Measurements from ENCODE around the gene METTL9.

DNA sequence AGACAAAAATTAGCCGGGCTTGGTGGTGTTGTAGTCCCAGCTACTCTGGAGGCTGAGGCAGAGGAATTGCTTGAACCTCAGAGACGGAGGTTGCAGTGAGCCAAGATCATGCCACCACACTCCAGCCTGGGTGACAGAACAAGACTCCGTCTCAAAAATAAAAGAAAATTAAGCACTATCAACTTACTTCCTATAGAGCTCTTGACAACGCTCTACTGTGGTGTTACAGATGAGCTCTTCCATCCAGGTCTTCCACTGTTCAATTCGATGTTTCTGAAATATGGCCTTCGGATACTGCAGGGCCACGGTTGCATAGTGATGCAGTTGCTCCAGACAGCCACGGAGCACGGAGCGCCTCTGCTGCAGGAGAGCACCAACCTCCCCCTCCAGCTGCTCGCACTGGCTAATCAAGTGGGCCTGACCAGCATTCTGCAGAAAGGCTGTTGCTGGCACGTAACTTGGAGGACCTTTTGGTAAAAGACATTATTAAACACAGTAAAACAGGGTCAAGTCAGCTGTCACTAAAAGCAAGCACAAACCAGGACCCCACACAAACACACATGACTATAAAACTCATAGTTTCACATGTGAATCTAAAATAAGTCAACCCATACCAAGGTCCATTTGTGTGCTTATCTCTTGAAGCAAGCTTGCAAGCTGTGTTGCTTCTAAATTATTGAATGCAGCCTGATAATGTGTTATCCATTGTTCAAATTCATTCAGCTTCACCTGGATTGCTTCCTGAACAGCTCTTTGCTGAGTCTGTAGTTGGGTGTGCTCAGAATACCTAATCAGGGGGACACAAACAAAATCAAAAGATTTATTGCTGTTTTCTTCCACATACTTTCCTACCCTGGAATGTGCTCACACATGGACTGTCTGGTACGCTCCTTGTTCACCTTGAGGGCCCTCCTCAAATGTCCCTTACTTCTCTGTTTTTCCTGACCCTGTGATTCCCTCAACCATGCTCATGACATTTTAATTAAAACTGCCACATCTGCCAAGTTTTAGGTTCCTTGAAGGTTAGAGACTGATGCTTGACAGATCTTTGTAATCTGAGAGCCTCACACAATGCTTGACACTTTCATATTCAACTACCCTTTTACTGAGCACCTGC lies 34.8 kb upstream of the ARL6IP1 start:
- PRO-cap: no peak

DNA sequence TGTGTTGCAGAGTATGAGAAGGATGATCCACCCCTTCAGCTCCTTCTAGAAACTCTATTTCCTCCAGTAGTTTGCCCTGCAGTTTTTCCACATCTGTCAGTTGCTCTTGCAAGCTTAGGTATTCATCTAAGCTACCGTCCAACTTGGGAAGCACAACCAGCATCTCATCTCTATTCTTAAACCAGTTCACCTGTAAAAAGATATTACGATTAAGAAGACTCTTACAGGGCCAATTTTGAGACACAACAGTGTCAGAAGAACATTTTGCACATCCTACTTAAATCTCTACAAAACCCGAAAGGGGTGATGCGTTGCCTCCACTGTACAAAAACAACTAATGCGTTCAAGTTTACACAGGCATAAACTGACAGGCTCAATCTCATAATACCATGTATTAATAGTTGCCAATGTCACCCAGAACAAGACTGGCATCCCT lies 35.9 kb upstream of the ARL6IP1 start:
- PRO-cap: no peak

DNA sequence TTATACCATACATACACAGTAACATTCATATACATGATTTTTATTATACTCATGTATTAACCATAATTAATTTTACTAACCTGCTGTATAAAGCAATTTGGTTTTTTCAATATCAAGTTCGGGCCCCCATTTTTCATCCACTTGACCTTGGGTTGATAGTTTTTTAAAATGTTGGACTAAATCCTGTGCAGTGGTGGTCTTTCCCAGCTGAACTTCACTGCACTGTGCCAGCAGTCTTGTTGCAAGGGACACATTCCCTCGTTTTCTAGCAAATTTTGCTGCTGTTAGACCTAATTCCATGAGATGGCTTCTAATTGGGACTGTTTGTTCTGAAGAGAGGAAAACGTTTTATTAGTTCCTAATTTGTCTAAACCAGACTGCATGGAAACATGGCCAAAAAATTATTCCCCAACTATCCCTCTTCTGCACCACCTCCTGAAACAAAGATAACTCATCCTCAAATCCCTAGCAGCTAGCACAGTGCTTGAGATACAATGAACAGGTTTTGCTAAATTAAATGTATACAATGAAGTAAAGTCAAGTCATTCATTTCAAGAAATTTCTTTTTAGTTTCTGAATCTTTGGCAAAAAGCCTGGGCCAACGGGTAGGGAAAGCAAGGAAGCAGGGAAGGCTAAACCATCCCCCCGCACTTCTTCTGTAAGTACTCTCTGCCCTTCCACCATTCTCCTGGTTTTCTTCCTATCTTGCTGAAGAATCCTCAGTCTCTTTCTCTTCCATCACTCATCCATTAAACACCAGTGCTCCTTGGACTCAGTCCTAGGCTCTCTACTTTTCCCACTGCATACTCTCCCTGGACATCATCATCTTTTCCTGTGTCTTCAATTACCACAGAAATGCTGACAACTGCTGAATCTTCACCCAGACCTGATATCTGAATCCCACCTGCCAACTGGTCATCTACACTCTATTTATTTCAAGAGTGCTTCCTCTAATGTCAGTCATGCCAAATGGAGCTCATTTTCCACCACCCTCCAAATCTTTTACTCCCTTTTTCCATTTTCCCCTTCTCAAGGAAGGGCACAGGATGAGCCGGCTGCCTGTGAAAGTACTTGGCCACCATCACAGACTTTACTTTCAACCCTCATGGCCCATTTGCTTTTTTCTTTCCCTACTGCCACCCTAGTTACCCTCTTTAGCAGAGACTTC lies 53.6 kb upstream of the ARL6IP1 start:
- PRO-cap: no peak

DNA sequence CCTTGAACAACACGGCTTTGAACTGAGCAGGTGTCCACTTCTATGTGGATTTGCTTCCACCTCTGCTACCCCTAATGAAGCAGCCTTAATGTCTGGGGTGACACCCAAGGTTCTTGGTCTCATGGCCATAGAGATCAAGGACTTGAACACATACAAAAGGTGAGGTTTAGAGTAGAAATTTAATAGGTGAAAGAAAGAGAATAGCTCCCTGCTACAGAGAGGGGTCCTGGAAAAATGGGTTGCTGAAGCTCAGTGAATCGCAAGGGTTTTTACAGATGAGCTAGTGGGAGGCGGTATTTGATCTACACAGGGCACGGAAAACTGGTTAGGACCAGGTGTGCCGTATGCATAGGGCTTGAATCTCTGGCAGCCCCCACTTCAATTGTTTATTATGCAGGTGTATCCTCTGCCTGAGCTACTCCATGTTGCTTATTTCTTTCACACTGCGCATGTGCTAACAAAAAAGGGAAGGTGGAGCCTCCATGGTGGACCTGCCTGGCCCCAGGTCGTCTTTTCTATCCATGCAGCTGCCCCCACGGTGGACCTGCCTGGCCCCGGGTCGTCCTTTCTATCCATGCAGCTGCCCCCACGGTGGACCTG lies 28.0 kb upstream of the TMC7 start:
- PRO-cap: no peak

DNA sequence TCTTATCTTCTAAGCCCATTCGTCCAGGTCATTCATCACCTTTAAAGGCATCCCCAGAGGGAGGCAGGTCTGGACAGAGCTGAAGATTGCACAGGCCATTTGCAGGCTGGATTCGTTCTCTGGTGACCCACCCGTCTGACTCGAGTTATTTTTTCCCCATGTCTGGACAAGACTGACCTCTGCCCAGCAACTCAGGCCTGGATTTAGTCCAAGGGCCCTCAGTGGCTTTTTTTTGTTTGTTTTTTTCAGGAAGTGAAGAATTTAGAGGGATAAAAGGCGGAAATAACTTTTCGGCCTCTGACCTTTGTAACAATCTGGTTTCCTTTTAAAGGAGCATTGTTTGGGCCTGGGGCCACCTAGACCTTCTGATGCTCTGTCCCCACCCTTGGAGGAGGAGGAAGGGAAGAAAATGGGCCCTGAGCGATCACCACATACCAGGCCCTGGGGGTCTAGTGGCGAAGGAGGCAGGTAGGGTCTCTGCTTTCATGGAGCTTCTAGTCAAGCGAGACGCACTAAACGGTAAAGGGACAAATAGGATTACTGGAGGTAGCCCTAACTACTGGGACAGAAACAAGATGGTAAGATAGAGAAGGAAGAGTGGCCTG lies 5.5 kb downstream of the TMC7 start:
- PRO-cap: no peak

- PRO-cap: no peak
Observed at GRCh38 chr16:19524457-19525728, 1.2 kb downstream of the CCP110 start.

GRCh38 chr16:19767332-19767758 lies 49.3 kb downstream of the IQCK start:
- PRO-cap: no peak

DNA sequence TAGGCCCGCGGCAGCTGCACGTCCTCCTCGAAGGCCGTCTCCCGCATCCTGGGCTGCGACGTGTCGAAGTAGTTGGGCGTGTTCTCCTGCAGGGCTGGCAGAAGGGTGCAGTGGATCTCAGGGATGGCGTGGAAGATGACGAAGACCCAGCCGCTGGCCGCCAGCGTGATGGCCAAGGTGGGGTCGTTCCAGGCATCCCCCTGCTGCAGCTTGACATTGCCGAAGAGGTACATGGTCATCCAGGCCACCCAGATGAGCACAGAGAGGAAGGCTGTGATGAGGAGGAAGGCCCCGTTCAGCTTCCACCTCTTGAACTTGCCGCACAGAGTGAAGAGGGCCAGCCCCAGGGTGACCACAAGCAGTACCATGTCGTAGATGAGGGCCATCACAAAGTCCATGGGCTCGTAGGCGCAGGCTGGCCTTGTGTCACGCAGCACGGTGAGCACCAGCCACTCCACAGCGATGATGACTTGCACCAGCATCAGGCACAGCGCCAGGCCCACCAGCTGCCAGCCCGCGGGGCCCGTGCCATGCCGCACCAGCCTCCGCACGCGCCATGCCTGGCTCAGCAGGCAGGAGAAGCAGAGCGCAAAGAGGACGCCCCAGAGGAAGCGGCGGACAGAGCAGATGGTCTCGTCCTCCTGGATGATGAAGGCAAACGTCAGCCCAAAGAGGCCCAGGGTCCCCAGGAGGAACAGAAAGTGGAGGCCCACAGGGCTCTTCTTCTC lies 12.6 kb downstream of the GPRC5B start:
- PRO-cap: no peak

GRCh38 chr16:19879014-19879867 lies 5.4 kb downstream of the GPRC5B start:
- PRO-cap: unidirectional peak, plus-strand start at chr16:19879483

- PRO-cap: no peak
Observed at GRCh38 chr16:20803398-20804169, 2.7 kb downstream of the ERI2 start.

- PRO-cap: no peak
Observed at GRCh38 chr16:20910486-20911192, 10.1 kb downstream of the LYRM1 start.

DNA sequence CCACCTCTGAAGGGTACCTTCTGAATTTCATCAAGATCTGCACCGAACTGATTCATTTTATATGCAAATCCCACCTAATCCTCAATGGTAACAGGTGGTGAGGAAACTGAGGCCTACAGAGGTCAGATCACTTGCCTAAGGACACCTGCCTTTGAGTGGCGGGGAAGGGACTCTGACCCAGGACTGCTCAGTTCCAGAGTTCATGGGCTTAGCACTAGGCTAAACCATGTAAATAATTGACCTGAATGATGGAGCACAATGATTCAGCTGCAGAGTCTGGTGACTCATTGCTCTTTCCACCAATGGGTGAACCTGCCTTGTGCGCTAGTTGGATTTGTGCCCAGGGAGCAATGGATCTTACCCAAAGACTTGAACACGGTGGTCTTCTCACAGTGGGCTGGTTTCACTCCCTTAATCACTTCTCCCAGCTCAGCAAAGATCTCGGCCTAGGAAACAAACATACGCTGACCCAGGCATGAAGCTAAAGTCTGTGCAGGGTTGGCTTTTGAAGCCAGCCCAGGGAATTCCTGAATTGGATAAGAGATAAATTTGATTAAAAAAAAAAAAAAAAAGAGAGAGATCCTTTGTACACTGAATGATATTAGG lies 17.1 kb downstream of the CRYM start:
- PRO-cap: no peak

GRCh38 chr16:21363728-21364162 lies 85.7 kb upstream of the CRYM start:
- PRO-cap: no peak

GRCh38 chr16:21372143-21372845 lies 94.2 kb upstream of the CRYM start:
- PRO-cap: no peak

DNA sequence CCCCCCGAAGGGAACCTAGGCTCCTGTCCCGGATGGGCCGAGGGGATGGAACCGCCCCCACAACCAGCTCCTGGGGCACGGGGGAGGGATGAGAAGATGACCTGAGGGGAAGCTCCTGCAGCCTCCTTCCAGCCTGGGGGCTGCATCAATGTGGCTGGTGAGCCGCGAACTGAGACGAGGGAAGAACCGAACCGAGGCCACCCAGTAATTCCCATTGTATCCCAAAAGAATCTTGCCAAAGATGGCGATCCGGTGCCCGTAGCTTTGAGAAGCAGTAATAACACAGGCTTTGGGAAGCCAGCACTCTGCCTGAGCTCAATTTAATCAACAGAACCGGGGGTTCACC lies 78.6 kb upstream of the METTL9 start:
- PRO-cap: no peak

- PRO-cap: bidirectional peak, plus-strand start at chr16:21599495, minus-strand start at chr16:21599385
Observed at GRCh38 chr16:21599275-21599920, at the start of gene METTL9. TSS of gene METTL9 (plus strand) at chr16:21599577.

DNA sequence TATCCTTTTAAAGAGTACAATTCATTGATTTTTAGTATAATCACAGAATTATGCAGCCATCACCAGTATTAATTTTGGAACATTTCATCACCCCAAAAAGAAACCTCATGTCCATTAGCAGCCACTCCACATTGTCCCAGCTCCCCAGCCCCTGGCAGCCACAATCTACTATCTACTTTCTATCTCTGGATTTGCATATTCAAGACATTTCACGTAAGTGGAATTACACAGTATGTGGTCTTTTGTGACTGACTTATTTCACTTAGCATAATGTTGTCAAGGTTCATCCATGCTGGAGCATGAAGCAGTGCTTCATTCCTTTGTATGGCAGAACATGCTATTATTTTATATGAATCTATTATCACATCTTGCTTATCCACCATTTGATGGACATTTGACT lies 10.6 kb downstream of the METTL9 start:
- PRO-cap: no peak

GRCh38 chr16:21644660-21645030 lies 7.8 kb downstream of the IGSF6 start:
- PRO-cap: no peak

GRCh38 chr16:22008612-22009127 lies 759 bp downstream of the MOSMO start:
- PRO-cap: no peak

DNA sequence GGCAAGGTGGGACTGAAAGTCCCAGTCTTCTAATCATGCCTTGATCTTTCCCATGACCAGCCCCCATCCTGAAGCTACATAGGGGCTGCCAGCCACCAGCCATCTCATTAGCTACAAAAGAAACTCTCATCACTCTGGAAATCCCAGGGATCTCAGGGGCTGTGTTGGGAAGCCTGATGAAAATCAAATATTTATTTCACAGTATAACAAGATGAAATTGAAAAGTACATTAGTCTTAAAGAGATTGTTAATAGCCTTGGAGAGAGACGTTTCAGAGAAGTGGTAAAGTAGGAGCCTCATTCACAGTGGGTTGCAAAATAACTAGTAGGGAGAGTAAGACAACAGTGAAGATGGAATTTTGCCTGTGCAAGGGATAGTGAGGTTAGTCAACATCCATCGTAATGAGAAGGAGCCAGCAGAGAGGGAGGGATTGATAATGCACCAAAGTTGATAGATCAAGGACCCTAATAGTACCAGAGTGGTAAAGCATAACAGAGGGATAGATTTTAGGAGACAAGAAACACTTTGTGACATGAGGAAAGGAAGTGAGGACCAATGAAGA lies 30.2 kb downstream of the MOSMO start:
- PRO-cap: no peak

All from trachea (tissue), 1 donor.